T-cell (primary cell): Measurements from ENCODE around the genes RAB3B, PODN and CPT2.

DNA sequence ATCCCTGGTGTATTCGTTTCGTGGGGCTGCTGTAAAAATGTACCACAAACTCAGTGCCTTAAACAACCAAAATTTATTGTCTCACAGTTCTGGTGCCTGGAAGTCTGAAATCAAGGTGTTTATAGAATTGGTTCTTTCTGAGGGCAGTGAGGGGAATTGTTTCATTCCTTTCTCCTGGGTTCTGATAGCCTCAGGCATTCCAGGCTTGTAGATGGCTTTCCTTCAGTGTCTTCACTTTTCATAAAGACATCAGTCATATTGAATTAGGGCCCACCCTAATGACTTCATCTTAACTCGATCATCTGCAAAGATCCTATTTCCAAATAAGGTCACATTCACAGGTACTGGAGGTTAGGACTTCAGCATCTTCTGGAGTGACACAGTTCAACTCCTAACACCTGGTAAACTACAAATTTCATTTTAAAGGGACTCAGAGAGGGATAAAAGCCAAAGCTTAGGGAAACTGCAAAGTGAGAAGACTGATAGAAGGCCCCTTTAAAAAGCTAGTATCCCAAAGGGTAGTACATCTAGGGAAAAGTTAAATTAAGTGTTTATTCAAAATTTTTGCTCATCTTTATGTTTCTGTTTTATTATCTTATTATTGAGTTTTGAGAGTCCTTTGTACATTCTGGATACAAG lies 15.1 kb downstream of the CDKN2C start:
- PRO-cap, 7 experiments = no peak in any of the 7 experiments

- PRO-cap, 7 experiments = no peak in any of the 7 experiments
These were observed 26.2 kb upstream of the RNF11 start for GRCh38 chr1:51209818-51210298.

GRCh38 chr1:51336030-51336333 lies 5.6 kb upstream of the TTC39A start:
- PRO-cap, 7 experiments = no peak in any of the 7 experiments

- PRO-cap, 7 experiments = no peak in any of the 7 experiments
These were observed 38.3 kb downstream of the NRDC start for GRCh38 chr1:51840125-51840676.

GRCh38 chr1:51989996-51990885 lies at the start of gene RAB3B:
TSS of gene RAB3B (minus strand) at chr1:51990700.
- PRO-cap, 7 experiments = no peak in any of the 7 experiments

GRCh38 chr1:52020781-52021259 lies 12.8 kb downstream of the KTI12 start:
- PRO-cap, 7 experiments = peak in 1 of 7 experiments; most common minus-strand start chr1:52020982 (in 1)

- PRO-cap, 7 experiments = no peak in any of the 7 experiments
These were observed 1.0 kb upstream of the ZFYVE9 start for GRCh38 chr1:52140795-52141337.

DNA sequence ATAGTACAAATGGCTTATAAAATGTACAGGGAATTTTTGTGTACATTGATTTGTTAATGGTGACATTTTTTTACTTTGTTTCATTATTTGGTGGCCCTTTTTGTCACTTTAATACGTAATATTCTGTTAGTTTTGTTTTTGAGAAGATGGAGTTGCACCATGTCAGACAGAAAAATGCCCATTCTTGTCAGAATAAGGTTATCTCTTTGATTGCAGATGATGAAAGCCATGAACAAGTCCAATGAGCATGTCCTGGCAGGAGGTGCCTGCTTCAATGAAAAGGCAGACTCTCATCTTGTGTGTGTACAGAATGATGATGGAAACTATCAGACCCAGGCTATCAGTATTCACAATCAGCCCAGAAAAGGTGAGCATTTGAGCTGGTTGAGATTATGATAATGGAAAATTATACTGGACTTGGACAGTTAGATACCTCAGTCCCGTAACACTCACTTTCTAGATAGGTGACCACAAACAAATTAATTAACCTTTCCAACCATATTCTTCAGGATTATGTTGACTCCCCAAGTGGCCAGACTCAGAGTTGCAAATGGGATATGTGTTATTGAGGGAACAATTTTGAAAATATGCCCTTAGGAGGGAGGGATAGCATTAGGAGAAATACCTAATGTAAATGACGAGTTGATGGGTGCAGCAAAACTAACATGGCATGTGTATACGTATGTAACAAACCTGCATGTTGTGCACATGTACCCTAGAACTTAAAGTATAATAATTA lies 33.3 kb downstream of the CC2D1B start:
- PRO-cap, 7 experiments = no peak in any of the 7 experiments

DNA sequence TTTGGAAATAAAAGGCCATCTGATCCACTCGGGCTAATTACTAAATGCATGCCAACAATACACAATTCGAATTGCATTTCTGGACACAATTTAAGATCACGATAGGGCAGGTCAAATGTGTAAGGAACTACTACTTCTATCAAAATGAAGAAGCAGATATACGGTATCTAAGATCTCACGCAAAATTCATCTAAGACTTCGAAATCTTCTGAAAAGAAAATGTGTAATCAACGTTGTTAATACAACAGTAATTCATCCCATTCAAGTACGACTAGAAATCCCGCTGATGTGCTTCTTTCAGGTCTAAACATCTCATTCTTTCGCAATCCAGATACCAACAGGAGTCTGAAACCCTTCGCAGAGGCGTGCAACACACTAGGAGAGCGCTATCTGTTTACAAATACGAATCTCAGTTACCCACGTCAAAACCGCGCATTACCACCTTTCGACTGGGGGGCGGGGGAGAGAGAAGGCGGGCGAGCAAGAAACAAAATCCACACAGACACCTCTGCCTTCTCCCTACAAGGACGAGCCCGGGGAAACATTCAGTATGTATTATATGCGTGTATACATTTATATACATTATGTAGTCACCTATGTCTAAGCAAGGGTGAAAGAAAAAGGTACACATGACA lies 865 bp downstream of the TUT4 start:
- PRO-cap, 7 experiments = peak in 7 of 7 experiments; most common plus-strand start position 497 of the sequence (in 6); most common minus-strand start position 347 of the sequence (in 4)

GRCh38 chr1:52633698-52633914 lies 638 bp downstream of the SHISAL2A start:
- PRO-cap, 7 experiments = peak in 1 of 7 experiments; most common minus-strand start chr1:52633756 (in 1)

DNA sequence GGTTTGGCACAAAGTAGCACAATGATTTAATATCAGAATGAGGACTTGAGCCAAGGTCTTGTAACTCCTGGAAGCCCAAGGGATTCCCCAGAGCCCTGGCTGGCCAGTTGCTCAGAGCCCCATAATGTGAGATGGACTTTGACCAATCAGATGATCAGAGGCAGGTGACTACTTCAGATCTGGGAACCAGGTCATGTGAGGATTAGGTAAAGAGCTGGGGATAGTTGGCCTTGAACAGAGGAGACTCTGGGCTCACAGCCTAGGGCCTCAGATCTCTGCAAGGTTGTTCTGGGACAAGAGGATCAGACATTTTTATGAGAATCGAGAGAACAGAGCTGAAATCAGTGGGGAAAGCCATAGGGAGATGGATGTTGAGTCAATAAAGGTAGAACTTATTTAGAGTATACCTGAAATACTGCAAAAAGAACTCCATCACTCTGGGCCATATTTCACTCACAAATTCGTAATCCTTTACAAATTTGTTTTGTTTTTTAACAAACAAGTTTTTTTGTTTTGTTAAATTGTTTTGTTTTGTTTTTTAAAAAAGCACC lies 19.0 kb downstream of the SHISAL2A start:
- PRO-cap, 7 experiments = no peak in any of the 7 experiments

DNA sequence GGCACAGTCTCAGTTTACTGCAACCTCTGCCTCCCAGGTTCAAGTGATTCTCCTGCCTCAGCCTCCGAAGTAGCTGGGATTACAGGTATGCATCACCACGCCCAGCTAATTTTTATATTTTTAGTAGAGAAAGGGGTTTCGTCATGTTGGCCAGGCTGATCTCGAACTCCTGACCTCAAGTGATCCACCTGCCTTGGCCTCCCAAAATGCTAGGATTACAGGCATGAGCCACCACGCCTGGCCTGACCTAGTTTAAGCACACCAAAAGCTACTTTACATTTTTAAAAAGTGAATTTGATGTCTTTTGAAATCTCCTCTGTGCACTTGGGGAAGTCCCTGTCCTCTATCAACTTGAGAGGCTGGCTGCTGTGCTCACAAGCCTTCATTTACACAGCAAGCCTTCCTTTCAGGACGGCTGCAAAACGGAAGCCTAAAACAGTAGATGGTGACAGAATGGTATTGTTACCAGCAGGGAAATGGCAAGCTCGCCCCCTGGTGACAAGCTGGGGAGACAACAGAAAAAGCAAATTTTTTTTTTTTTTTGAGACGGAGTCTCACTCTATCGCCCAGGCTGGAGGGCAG lies 12.1 kb downstream of the COA7 start:
- PRO-cap, 7 experiments = peak in 1 of 7 experiments; most common minus-strand start position 275 of the sequence (in 1)

GRCh38 chr1:52995602-52996133 lies 66.3 kb upstream of the PODN start:
- PRO-cap, 7 experiments = no peak in any of the 7 experiments

DNA sequence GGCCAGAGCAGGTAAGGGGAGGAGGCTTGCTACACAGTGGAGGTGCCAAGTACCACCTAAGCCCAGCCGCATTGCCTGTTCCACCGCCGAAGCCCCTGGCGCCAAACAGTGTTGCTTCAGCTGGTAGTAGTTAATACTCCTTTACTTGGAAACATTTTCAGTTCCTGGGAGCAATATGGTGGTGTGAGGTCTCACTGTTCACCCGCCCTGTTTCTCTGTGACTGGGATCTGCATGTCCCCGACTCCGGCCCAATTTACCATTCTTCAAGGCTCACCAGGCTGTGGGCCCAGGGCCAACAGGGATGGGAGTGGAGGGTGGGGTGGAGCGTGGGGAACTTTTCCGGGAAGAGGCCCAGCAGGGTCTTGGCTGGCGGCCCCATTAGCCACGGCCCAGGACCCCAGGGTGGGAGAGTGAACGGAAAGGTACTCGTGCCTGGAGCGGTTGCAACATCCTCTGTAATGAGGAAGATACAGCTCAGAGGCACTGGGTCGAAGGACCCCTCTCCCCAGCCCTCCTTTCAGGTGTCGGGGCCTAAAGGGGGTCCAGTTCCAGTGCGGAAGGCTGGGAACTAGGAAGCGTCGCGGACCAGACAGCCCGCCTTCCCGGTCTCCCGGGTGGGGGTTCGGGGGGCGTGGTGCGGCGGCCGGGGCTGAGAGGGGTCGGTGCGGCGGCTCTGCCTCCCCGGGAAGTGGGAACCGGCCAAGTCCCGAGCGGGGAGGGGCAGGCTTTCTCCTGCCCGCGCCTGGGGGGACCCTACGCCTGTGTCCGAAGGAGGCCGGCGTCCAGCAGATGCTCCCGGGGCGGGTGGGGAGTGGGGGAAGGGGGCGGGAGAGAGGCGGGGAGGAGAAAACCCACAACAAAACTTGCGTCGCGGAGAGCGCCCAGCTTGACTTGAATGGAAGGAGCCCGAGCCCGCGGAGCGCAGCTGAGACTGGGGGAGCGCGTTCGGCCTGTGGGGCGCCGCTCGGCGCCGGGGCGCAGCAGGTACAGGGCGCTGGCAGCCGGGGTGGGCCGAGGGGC lies at the start of gene PODN:
Gene PODN, plus strand, starts transcription at position 890 of the 1,021 bp plus-strand sequence.
- PRO-cap, 7 experiments = no peak in any of the 7 experiments

- PRO-cap, 7 experiments = no peak in any of the 7 experiments
These were observed 22.6 kb downstream of the PODN start for GRCh38 chr1:53084363-53085180.

DNA sequence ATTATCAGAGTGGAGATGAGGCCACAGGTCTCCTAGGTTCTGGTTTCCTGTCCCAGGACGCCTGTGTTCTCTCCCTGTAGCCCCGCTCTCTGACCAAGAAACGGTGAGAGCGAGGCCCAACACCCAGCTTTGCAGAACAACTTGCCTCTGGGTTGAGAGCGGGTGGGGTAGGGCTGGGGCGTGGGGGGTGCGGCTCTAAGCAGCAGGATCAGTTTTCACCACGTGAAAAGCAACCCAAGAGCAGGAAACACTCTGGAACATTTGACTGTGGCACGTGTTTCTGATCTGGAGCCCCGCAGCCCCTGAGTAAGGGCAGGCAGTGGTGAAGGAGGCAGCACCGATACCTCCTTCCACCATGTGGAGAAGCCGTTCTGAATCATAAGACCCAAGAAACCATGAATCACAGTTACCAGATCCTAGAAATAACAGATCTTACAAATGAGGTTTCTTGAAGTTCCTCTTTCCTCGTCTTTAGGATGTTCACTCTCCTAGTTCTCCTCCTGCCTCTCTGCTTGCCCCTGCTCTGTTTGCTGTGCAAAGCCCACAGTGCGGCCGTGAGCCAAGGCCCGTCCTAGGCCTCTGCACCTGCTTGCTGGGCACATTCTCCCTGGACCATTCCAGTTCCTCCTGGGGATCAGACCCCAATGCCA lies 32.0 kb downstream of the SLC1A7 start:
- PRO-cap, 7 experiments = no peak in any of the 7 experiments

- PRO-cap, 7 experiments = no peak in any of the 7 experiments
These were observed 16.4 kb downstream of the SLC1A7 start for GRCh38 chr1:53126111-53126423.

DNA sequence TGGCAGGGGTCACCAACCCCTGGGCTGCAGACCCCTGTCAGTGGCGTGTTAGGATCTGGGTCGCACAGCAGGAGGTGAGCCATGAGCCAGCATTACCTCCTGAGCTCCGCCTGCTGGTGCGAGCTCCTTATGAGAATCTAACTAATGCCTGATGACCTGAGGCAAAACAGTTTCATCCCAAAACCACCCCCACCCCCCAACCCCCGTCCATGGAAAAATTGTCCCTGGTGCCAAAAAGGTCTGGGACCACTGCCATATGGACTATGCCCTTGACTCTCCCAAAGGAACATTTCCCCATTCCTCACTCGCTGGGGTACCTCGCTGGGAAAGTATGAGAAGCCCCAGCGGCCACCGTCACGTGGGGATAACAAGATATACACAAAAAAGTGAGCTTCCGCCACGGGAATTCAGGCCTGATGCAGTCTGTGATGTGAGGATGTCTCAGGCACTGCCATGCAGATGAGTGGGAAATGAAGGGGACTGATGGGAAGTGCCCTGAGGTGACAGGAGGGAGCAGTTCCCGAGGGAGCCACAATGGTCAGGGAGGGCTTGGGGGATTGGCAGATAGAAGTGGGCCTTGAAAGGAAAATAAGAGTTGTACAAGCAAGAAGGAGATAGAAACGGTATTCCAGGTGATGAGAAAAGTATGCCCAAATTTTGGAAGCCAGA lies 6.3 kb upstream of the CPT2 start:
- PRO-cap, 7 experiments = no peak in any of the 7 experiments

- PRO-cap, 7 experiments = peak in 2 of 7 experiments; most common minus-strand start chr1:53196358 (in 1)
These were observed 568 bp upstream of the CPT2 start for GRCh38 chr1:53196040-53196471.

- PRO-cap, 7 experiments = peak in 7 of 7 experiments; most common plus-strand start chr1:53196800 (in 6); most common minus-strand start chr1:53196666 (in 2)
These were observed at the start of gene CPT2 for GRCh38 chr1:53196472-53196961. TSS of gene CPT2 (plus strand) at chr1:53196824.